Gallbladder (tissue), 1 donor: ENCODE measurements around the gene HUS1B.

DNA sequence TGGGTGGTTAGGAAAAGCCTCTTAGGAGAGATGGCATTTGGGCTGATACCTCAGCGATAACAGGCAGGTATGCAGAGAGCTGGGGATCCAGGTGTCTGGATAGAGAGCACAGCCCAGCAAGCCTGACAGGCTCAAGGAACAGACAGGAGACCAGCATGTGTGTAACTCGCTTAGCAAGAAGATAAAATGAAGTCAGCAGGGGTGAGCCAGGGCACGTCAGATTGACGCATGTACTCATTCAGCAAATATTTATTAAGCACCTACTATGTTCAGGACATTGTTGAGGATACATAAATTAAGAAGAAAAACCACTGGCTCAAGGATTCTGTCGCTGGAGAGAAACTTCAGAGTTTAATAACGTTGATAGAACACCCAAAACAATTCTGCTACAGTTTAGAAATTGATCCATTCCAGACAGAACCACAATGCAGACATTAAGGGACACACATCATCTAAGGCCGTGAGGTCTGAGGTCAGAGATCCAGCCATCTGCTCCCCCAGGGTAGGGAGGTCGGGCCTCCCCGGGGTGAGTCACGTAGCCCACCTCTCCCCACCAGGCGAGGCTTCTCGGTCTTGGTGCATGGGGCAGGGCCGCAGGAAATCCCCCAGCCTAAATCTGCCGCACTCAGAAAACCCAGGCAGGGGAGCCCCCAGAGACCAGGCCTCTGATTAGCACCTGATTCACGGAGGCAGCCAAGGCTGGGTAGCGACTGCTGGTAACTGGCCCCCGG, 947 bp upstream of the DUSP22 start:
- PRO-cap = bidirectional peak, plus-strand start at position 319 of the sequence, minus-strand start at position 124 of the sequence

DNA sequence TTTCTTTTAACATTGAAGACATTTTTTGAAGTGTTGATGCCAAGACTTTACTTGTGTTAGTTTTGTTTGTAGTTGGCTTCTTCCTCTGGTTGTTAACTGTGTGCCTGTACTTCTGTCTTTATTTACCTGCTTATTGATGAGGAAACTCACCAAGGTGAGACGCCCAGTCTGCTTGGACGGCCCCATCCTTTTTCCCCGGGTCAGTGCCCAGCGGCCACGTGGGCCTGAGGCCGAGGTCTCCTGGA, 24.7 kb downstream of the DUSP22 start:
- PRO-cap = no peak

- PRO-cap = no peak
These were observed 35.9 kb downstream of the DUSP22 start for GRCh38 chr6:327922-328928.

GRCh38 chr6:361629-362281, 29.8 kb upstream of the IRF4 start:
- PRO-cap = no peak

DNA sequence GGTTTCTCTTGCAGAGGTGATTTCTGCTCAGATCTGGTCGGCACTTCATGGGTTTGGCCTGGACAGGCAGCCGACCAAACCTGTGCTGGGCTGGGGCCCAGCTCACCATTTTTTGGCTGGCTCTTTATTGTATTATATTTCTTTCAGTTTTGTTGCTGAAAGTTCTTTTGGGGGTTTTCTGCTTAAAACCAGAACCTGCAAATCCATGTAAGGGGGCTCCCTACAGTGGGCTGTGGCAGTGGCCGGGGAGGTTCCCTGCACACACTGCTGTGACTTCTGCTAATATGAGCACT, 21.5 kb upstream of the IRF4 start:
- PRO-cap = no peak

GRCh38 chr6:656822-657326, at the start of gene HUS1B:
Gene HUS1B, minus strand, starts transcription at chr6:657100.
- PRO-cap = no peak

- PRO-cap = no peak
These were observed 9.2 kb downstream of the EXOC2 start for GRCh38 chr6:683405-684397.

DNA sequence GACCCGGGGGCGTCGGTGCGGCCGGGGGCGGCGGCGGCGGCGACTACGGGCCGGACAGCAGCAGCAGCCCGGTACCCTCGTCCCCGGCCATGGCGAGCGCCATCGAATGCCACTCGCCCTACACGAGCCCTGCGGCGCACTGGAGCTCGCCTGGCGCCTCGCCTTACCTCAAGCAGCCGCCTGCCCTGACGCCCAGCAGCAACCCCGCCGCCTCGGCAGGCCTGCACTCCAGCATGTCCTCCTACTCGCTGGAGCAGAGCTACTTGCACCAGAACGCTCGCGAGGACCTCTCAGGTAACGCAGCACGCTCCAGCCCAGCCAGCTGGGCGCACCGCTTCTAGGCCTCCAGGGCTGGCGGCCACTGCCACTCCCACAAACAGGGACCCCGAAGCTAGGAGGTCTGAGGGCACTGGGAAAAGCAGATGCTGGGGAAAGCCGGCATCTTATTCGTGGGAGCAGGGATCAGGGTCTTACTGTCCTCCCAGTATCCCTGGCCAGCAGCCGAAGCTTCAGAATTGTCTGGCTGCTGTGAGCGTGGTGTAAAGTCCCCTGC, 1.5 kb downstream of the FOXF2 start:
- PRO-cap = no peak

GRCh38 chr6:1611702-1612288, 2.1 kb downstream of the FOXC1 start:
- PRO-cap = bidirectional peak, plus-strand start at chr6:1612393, minus-strand start at chr6:1612093

DNA sequence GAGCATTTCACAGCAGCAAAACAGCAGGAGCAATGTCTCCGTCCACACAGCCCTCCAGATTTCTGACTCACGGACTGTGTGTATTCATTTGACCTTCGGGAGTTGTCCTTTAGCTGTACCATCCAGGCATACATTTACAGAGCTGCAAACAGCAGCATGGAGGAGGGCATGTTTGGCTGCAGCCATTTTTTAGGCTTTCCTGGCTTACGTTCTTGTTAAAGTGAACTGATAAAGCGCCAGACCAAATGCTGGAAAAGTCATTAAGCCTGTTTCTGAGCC, 18.2 kb downstream of the FOXC1 start:
- PRO-cap = no peak

GRCh38 chr6:1686041-1686776, 76.5 kb downstream of the FOXC1 start:
- PRO-cap = no peak

- PRO-cap = no peak
These were observed 92.2 kb downstream of the FOXC1 start for GRCh38 chr6:1701820-1702370.

DNA sequence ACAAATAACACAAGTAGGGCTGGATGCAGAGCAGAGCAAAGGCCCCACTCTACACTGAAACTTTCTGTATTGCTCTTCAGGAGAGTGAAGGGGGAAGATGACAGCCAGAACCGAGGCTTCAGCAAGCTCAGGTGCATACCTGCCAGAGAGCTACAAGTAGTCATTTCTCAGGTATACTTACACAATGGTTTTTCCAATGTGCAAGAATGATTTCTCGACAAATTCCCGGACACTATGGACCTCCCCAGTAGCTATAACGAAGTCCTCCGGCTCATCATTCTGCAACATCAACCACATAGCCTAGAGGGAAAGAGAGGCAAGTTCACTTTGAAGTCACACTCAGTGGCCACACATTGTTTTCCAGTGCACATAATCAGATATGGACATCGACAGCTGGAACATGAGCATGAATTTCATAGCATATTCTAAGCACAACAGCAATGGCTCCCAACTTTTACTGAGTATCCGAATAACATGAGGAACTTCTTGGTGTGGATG, 132.6 kb downstream of the FOXC1 start:
- PRO-cap = no peak

- PRO-cap = no peak
These were observed 42.2 kb downstream of the GMDS start for GRCh38 chr6:2203153-2203674.

DNA sequence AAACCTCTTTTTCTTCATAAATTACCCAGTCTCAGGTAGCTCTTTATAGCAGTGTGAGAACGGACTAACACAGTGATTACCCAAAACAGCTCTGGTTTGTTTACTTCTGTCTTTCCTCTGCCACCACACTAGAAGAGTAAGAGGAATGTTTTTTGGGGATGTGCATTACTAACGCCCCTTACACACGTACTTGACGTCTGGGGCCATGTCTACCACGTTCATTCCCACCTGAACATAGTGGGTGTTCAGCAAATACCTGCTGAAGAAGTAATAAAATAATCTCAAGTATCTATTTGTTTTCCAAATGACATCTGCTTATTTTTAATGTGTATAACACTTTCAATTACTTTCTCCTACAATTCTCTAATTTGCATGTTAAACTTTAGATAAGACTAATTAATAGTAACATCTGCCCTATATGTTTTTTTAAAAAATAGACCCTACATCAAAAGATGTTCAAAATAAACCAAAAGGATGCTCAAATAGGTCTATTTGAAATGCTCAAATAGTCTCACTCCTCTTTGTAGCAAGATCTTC, 34.2 kb downstream of the GMDS start:
- PRO-cap = no peak

GRCh38 chr6:2324077-2324779, 78.8 kb upstream of the GMDS start:
- PRO-cap = no peak

- PRO-cap = no peak
These were observed 18.1 kb downstream of the MYLK4 start for GRCh38 chr6:2732637-2733103.

GRCh38 chr6:2762929-2763173, 2.3 kb upstream of the WRNIP1 start:
- PRO-cap = no peak

- PRO-cap = no peak
These were observed 1.1 kb downstream of the WRNIP1 start for GRCh38 chr6:2766353-2766642.

GRCh38 chr6:2766887-2767507, 1.8 kb downstream of the WRNIP1 start:
- PRO-cap = unidirectional peak, minus-strand start at chr6:2767143